Retinal pigment epithelial cell (primary cell): ENCODE data around the gene CRTAM.

DNA sequence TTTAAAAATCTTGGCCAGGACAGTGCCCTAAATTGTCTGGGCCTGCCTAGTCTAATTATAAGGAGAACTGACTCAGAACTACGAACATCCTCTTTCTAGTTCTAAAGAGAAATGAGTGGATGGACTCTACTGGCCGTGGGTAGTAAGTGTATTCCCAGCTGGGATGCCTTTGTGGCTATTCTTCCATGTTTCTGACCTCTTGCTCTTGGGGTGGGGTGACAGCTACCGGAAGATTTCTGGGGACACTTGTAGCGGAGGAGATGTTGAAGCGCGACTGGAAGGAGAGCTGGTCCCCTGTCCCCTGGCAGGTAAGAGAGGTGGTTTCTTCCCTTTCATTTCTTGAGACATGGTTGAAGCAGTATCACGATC is 98.2 kb downstream of the SORL1 start:
- RRBS, result no CpG with 5 or more reads among the region's 7 CpGs

DNA sequence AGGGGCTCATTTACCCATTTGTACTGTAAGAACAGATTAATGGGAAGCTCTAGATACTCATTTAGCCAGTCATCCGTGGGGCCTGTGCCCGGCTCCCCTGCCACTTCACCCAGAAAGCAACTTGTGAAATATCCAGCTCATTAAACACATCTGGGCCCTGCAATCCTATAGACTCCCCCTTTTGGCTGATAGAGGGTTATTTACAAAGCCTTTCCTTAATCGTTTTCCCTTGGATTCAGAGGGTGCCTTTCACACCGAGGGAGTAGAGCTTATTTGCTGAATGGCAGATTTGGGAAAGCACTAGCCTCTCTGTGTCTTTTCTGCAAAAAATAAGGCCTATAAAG is 119.4 kb downstream of the SORL1 start:
- RRBS, result no CpG with 5 or more reads among the region's 4 CpGs

DNA sequence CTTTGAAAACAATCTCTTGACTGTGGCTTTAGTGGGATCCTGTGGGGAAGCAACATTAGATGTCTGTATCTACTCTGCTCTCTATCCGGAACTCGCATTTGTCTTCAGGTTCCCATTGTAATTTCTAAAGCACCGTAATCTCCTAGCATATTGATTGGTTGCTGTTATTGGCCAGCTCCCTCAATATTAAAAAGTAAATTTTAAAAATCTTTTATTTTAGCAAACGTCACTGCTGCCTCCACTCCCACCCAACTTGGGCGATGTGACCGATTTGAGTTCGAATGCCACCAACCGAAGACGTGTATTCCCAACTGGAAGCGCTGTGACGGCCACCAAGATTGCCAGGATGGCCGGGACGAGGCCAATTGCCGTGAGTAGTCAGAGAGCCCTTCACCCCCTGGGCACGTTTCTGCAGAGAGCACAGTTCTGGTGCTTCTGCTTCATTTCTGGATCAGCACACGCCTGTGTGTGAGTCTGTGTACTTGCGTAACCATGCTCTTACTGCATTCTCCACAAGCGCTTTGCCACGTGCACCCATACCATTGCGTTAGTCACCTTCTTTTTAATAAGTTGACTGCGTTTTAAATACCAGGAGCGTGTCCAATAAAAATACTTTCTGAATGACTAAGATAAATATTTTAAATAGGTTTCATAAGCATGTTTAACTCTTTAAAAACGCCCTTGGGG is 143.4 kb downstream of the SORL1 start:
- RRBS, result no CpG with 5 or more reads among the region's 23 CpGs

GRCh38 chr11:121612475-121612990 is 160.4 kb downstream of the SORL1 start:
- RRBS, result no CpG with 5 or more reads among the region's 4 CpGs

DNA sequence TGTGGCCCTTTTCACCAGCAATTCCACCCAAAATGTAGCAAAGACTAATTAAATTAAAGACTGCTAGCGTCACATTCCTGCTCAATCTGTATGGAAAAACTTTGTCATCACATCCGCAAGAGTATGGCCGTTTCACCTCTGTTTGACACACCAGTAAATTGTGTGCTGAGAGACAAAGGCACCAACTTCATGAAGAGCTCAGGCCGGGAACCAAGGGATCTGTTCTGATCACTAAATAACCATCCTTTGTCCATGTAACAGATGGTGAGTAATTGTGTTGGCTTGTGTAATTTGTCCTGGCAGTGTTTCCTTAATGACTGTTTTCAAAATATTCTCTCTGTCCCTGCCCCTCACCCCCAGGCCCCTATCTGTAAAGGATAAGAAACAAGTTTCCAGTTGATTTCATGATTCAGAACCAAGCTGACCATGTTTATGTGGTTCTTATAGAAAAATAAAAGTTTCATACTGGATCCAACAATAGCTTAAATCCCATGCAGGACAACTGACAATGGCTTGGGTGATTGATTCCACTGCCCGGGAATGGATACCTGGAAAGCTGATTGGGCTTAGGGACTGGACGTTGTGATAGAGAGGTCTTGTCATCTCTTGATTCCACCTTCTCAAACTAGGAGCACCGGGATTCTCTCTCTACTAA is 210.1 kb downstream of the SORL1 start:
- RRBS, result 92% methylated on average over 2 of the region's 7 CpGs

- RRBS, result no CpG with 5 or more reads among the region's 4 CpGs
Measured at GRCh38 chr11:121961139-121962000, 154.6 kb downstream of the BLID start.

DNA sequence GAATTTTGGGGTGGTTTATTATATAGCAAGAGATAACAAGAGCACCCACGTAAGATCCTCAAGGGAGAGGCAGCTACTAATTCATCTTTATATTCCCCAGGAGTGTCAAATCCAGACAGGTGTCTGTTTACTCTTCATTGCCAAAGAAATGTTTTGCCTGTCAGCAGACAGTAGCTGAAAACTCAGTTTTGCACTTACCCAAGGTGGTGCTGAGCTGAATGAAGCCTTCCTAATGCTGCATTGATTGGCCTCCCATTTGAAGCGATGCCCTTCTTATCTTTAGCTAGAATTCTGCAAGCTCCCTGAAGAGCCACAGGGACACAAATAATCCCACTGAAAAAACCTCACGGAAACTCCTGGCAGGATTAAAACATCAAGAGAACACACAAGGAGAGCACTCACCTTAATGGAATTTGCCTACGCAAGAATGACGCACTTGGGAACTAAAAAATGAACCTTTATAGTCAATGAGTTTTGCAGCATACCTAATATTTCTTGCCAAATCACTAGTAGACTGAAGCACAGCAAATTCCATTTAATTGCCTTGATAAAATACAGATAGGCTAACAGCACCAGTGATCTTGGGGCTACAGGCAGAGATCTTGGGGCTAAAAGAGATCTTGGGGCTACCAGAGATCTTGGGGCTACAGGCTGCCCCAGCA is 232.9 kb upstream of the UBASH3B start:
- RRBS, result no CpG with 5 or more reads among the region's 5 CpGs

- RRBS, result 6% methylated on average over 16 of the region's 33 CpGs
Measured at GRCh38 chr11:122556567-122556938, 99.0 kb upstream of the UBASH3B start.

DNA sequence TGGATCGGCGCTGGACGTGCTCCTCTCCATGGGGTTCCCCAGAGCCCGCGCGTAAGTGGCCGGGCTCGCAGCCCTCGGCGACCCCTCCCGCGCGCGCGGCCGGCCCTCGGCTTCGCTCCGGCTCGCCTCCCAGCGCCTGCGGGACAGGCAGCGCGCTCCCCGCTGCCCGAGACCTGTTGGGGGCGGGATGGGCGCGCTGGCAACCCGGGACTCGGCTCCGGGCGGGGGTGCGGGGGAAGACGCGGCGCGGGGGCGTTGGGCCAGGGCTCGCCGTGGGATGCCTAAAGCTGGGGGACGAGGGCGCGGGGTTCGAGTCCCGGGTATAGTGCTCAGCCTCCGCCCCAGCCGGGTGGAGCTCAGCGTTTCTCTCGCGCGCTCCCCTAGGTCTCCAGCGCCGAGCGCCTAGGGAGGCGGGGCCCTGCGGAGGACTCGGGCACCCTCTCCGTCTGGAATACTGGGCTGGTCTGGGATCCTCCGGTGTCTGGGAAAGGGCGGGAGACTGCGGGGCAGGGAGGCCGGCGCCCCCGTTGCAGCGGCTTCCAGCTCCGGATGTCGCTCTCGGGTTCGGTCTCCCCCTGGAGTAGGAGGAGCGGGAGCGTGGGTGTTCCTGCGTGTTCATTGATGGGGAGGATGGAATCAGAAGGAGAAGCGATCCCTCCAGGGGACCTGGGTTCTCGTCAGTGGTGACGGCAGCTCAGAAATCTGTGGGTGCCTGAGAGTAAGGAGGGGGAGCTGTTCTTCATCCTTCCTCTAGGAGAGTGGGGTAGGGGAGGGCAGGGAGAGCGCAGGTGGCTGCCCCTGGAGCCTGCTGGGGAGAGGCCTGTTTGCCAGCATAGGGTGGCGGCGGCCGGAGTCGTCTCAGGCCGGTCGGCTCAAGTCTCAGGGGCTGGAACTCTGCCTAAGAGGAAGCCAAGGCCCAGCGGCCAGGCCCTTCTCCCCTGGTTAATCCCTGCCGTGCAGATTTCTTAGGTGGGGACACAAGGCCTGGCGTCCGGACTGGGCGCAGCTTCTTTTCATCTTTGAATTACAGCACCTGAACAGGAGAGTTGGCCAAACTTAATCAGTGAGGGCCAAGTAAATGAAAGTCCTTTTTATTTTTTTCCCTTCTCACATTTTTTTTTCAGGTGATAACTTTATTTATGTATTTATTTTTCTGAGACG is 1.0 kb downstream of the UBASH3B start:
- RRBS, result 1% methylated on average over 40 of the region's 89 CpGs

- RRBS, result no CpG with 5 or more reads among the region's 20 CpGs
Measured at GRCh38 chr11:122741396-122742271, 86.1 kb downstream of the UBASH3B start.

DNA sequence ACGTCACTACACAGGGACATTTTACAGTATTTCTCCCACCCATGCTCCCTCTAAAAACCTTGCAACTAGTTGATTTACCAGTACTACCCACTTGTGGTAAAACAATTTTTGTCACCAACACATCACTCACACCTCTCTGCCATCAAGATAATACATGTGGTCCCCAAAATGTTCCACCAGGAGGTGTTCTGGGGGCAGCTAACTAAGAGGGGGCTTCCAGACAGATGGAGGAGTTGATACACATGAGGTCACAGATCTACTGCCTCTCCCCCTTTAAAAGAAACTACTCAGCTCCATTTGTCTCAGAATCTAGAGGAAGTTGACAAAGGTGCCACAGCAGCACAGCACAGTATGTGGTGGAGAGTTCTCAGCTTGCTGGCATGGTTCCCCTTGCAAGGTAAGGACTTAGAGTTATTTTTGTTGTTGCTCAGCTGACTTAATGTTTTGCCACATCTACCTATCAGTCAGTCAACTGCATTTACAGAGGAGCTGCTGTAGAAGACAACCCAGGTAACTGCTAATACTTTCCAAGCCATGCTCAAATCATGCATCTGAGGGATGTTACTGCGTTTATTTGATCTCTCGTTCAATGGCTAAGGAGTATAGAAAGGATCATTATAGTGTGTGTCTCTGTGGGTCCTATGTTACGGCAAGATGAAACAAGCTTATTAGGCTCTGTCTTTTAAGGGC is at the start of gene CRTAM:
TSS of gene CRTAM (plus strand) at position 305 of the 690 bp plus-strand sequence.
- RRBS, result no CpG with 5 or more reads among the region's 4 CpGs

DNA sequence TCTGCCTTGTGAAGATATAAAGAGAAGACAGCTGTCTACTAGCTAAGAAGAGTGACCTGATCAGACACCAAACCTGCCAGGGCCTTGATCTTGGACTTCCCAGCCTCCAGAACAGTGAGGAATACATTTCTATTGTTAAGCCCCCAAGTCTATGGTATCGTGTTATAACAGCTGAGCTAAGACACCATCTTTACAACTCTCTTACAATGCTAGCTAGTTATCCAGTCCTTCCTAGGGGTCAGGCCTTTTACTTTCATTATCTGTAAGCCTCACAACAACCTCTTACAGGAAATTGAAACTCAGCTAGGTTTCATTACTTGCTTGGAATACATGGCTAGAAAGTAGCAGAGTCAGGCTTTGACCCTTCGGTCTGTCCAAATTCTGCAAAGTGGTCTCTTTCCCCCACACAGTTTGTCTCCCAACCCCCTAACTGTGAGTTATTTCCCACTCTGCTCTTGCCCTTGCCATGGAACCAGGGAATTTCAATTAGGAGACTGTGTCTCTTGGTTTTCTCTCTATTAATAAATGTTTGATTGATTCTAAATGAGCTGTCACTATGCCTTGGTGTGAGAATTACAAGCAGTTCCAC is 38.3 kb upstream of the CLMP start:
- RRBS, result no CpG with 5 or more reads among the region's 2 CpGs

GRCh38 chr11:123431792-123432032 is 1.6 kb downstream of the GRAMD1B start:
- RRBS, result no CpG with 5 or more reads among the region's 4 CpGs

DNA sequence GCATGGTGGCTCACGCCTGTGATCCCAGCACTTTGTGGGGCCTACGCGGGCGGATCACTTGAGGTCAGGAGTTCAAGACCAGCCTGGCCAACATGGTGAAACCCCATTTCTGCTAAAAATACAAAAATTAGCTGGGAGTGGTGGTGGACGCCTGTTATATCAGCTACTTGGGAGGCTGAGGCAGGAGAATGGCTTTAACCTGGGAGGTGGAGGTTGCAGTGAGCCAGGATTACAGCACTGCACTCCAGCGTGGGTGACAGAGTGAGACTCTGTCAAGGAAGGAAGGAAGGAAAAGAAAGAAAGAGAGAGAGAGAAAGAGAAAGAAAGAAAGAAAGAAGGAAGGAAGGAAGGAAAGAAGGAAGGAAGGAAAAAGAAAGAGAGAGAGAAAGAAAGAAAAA is 35.9 kb downstream of the GRAMD1B start:
- RRBS, result no CpG with 5 or more reads among the region's 6 CpGs

DNA sequence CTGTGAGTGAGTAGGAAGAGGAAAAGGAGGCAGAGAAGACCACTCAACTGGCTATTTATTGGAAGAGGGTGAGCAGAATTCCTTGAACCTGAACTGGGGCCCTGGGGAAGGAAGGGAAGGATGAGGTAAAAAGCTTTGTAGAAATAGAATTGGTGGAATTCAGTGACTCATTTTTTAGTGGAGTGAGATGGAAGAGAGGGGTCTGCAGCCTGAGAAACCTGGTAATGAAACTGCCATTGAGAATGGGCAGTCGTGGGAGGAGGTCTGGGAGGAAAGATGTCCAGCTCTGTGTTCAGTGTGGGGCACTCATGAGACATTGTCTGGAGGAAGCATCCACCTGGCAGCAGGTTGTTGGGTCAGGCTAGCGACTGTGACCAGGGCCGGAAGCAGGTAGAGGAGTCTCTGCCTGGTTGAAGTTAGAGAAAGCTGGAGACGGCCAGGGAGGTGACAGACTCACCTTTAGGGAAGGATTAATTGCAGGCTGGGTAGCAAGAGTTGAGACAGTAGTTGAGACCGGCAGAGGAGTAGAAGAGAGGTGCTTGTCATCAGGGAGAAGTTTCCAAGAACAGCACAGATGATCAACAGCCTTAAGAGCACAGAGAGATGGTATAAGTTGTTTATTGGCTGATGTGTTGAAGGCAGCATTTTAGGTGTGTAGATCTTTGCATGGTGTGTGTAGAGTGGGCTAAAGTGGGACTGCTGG is 79.9 kb downstream of the SCN3B start:
- RRBS, result no CpG with 5 or more reads among the region's 5 CpGs

GRCh38 chr11:123590190-123591302 is 63.9 kb downstream of the SCN3B start:
- RRBS, result 43% methylated on average over 2 of the region's 22 CpGs

- RRBS, result no CpG with 5 or more reads among the region's 12 CpGs
Measured at GRCh38 chr11:123613059-123613868, 41.2 kb downstream of the SCN3B start.

- RRBS, result 85% methylated on average over 7 of the region's 38 CpGs
Measured at GRCh38 chr11:124170809-124171463, 12.2 kb upstream of the OR10D3 start.

- RRBS, result no CpG with 5 or more reads among the region's 4 CpGs
Measured at GRCh38 chr11:124657302-124657604, 16.3 kb downstream of the SIAE start.

GRCh38 chr11:124657605-124657944 is 16.0 kb downstream of the SIAE start:
- RRBS, result no CpG with 5 or more reads among the region's 2 CpGs